Temporal lobe (tissue), 2 donors: ENCODE results near the gene MIA3.

DNA sequence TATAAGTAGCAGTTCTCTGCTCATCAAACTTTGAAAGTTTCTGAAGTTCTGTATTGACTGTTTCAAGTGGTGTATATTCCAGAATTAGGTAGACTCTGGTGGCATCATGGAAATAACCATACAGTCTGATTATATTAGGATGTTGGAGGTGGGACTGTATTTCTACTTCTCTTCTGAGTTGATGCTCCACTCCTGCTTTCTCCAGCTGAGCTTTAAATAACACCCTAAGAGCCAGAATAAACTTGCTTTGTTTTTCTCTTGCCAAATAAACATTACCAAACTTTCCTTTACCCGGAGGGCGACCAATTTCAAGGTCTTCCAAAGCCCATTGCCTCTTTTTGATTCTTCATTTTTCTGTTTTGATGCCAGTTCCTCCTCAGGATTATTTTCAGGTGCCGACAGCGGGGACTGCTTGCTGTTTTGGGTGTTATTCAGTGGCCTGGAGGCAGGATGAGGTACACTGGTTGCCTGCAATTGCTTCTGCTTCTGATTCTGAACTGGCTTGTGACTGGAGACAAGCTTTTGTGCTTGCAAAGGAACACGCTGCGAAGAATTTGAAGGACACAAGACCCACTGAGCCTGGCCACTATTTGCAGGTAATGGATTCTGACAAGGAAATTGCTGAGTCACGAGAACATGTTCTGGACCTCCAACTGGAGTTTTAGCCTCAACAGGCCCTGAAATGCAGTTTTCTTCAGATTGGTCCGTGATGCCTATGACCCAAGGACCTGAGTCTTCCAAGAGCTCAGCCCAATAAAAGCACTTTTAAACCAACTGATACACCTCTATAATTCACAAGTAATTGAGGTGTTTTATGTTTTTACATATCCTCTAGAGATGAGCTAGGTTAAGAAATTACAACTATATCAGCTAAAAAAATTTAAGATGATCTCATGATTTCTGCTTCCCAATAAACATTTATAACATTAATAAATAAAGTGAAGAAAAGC lies 4.8 kb downstream of the RAB3GAP2 start:
- RAMPAGE, long total RNA, result no peak

GRCh38 chr1:220360868-220361164 lies 88.6 kb upstream of the RAB3GAP2 start:
- RAMPAGE, long total RNA, result no peak

DNA sequence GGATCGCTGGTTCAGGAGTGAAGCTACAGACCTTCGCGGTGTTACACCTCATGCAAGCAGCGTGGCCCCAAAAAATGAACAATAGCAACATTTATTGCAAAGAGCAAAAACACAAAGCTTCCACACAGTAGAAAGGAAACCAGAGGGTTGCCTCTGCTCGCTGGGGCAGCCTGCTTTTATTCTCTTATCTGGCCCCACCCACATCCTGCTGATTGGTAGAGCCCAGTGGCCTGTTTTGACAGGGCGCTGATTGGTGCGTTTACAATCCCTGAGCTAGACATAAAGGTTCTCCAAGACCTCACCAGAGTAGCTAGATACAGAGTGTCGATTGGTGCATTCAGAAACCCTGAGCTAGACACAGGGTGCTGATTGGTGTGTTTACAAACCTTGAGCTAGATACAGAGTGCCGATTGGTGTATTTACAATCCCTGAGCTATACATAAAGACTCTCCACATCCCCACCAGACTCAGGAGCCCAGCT lies 52.8 kb upstream of the MARK1 start:
- RAMPAGE, long total RNA, result no peak

DNA sequence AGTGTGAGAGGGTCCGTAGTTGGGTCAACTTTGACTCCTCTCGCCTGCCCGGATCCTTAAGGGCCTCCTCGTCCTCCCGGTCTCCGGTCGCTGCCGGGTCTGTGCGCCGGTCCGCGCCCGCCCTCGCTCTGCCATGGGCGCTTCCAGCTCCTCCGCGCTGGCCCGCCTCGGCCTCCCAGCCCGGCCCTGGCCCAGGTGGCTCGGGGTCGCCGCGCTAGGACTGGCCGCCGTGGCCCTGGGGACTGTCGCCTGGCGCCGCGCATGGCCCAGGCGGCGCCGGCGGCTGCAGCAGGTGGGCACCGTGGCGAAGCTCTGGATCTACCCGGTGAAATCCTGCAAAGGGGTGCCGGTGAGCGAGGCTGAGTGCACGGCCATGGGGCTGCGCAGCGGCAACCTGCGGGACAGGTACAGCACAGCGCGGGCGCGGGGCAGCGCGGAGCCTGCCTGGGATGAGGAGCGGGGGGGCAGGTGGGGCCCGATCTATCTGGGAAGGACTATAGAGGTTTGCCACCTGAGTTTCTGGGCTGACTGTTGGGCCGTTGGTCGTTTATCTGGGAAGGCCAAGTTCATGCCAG lies 364 bp downstream of the MTARC2 start:
- RAMPAGE, long total RNA, result no peak

GRCh38 chr1:220751522-220752033 lies 3.5 kb downstream of the MTARC2 start:
- RAMPAGE, long total RNA, result no peak

DNA sequence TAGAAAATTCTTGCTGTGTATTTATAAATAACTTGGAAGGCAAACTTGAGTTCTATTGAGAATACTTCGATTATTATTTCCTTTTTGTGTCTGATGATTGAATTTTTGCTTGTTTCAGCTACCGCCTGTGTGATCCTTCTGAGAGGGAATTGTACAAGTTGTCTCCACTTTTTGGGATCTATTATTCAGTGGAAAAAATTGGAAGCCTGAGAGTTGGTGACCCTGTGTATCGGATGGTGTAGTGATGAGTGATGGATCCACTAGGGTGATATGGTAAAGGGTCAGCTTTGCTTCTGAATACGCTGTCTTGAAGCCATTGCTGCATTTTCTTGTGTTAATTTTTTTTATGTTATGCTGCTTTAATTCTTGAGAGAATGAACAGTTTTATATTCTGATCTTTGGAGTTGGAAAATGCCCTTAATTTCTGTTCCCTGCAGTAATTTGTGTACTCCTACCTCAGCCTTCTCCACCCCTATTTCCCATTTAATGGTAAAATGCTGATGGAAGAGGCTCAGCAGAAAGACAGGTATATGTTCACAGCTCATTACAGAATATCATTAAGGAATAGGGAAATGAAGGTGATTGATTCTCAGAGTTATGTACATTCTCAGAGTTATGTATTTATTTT lies 4.9 kb upstream of the MTARC1 start:
- RAMPAGE, long total RNA, result no peak

DNA sequence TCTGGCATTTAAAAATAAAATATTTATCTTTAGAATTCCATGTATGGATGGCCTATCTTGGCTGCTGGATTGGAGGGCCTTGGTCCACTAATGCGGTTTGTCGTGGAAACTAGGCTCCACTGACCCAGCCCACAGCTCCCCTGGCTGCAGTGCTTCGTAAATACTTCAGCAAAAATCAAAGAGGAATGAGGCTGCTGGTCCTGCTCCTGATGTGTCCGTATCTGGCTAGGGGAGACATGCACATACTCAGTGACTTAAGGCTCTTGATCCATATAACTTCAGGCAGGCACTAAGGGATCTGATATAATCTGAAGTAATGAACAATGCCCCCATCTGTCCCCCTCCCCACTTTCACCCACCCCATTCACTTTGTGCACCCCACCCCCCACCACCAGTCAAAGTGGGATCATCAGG lies 17.7 kb downstream of the MTARC1 start:
- RAMPAGE, long total RNA, result no peak

- RAMPAGE, long total RNA, result no peak
Measured at GRCh38 chr1:220872283-220872556, 7.0 kb upstream of the HLX start.

DNA sequence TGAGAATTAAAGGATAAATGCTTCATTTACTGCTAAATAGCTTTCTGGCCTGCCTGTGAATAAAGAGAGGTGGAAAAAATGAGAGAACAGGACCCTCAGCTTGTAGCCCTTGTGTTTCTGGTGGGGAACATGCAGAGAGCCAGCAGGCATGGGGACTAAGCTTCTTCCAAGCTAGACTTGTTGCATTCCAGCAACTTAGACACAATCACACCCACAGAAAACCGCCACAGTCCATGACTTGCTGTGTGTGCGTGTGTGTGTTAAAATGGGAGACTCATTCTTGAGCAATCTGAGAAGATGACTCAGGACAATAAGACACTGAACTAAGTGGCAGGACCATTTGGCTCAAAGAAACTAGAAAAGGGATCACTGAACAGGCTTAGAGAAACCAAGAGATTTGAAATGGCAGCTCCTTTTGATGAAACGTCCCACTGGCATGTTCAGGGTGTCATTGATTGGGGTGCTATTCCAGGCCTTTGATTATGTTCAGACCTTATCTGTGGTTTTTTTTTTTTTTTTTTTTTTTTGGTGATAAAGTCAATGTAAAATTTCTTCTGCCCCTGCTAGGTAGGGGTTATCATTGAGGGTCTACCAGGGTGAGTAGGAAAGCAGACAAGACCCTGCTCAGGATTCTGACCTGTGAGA lies 78.0 kb downstream of the HLX start:
- RAMPAGE, long total RNA, result no peak

DNA sequence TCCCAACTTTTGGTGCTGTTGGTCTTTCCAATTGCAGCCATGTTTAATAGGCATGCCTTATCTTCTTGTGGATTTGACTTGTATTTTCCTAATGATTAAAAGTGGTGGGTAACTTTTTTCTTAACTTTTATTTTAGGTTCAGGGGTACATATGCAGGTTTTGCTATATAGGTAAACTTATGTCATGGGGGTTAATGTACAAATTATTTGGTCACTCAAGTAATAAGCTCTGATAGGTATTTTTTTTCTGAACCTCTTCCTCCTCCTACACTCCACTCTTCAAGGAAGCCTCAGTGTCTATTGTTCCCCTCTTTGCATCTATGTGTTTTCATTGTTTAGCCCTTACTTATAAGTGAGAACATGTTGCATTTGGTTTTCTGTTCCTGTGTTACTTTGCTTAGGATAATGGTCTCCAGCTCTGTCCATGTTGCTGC lies 429.1 kb downstream of the DUSP10 start:
- RAMPAGE, long total RNA, result no peak

GRCh38 chr1:221548945-221549517 lies 192.9 kb downstream of the DUSP10 start:
- RAMPAGE, long total RNA, result no peak

DNA sequence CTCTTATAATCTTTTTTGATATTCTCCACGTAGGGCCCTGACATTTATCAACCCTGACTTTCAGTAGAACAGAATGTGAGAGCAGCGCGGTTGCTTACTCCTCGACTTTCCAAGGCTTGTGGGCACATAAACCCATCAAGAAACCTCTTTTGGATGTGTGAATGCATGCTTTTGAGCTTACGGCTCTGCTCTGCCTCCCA lies 34.7 kb downstream of the DUSP10 start:
- RAMPAGE, long total RNA, result no peak

GRCh38 chr1:221707937-221708584 lies 33.8 kb downstream of the DUSP10 start:
- RAMPAGE, long total RNA, result no peak

GRCh38 chr1:221708817-221709629 lies 32.9 kb downstream of the DUSP10 start:
- RAMPAGE, long total RNA, result no peak

GRCh38 chr1:221712159-221712761 lies 29.6 kb downstream of the DUSP10 start:
- RAMPAGE, long total RNA, result no peak

DNA sequence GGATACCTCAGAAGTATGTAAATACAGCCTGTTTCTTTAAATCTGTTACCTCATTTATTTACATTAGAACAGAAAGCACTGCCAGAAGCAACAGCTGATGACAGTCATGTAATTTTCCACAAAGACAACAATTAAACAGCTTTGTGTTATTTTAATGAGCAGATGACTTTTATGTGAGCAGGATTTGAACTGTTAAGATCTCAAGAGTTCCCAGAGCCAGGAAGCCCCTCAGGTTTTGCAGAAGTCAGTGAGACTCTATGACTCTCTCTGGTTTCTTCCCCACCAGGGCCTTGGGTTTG lies 26.3 kb downstream of the DUSP10 start:
- RAMPAGE, long total RNA, result no peak

DNA sequence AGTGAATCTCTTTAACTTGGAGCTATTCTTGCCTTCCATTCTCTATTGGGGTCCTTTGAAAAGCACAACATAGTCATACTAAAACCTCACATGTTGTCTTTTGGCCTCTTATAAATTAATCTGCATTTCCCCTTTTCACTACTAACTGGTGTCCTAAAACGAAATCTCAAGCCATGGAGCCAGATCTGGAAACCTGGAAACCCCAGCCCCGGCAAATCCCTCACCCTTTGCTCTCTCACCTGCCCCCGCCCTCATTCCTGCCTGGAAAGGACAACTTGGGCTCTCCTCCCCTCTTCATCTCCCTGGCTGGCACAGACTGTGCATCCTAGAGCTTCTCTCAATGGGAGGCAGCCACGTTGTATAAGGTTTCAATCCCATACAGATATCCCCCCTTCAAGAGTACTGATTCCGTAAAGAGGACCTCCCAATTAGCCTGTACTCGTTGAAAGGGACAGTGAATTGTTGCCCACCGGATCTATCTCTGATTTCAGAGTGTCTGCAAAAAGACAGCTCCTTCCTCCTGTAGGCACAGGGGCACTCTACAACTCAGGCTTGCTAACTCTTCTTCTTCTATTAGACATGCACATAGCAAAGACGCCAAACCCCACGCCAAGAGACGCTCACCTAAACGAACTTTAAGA lies 1.4 kb downstream of the DUSP10 start:
- RAMPAGE, long total RNA, result no peak

DNA sequence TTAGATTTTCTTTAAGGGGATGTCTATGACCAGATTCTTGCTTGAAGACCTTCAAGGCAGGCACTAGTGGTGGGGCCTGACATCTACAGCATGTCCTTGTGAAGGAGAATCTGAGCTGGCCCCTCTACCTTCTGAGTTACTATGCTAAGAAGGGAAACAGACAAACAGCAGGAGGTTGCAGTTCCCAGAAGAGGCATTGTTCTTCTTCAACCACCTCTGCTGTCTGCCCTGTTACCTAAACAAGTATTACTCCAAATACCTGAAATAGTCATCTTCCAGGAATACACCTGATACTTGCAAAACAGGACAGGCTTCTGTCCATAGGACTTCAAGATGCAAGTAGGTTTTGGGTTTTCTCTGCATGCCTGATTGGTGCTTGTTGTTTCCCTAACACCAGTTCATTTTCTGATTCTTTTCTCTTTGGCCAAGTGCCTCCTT lies 92.9 kb upstream of the DUSP10 start:
- RAMPAGE, long total RNA, result no peak

DNA sequence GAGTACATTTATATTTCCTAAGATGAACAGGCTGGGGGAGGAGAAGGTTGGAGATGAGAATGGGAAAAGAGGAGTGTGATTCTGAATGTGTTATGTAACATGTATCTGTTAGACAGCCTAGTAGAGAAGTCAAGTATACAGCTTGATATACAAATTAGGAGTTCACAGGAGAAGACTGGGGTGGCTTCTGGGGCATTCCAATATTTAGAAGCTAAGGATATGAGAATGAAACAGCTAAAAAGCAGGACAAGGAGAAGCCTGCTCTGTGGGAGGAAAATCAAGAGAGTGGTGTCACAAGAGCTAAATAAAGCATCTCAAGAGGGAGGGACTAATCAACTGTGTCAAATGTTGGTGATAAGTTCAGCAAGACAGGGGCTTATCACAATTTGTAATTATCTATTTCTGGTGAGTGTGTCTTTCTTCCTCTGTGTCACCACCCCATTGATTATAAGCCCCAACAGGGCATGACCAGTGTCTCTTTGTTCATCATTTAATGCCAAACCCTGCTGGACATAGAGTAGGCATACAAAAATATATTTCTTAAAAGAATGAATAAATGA lies 295.8 kb upstream of the DUSP10 start:
- RAMPAGE, long total RNA, result no peak

DNA sequence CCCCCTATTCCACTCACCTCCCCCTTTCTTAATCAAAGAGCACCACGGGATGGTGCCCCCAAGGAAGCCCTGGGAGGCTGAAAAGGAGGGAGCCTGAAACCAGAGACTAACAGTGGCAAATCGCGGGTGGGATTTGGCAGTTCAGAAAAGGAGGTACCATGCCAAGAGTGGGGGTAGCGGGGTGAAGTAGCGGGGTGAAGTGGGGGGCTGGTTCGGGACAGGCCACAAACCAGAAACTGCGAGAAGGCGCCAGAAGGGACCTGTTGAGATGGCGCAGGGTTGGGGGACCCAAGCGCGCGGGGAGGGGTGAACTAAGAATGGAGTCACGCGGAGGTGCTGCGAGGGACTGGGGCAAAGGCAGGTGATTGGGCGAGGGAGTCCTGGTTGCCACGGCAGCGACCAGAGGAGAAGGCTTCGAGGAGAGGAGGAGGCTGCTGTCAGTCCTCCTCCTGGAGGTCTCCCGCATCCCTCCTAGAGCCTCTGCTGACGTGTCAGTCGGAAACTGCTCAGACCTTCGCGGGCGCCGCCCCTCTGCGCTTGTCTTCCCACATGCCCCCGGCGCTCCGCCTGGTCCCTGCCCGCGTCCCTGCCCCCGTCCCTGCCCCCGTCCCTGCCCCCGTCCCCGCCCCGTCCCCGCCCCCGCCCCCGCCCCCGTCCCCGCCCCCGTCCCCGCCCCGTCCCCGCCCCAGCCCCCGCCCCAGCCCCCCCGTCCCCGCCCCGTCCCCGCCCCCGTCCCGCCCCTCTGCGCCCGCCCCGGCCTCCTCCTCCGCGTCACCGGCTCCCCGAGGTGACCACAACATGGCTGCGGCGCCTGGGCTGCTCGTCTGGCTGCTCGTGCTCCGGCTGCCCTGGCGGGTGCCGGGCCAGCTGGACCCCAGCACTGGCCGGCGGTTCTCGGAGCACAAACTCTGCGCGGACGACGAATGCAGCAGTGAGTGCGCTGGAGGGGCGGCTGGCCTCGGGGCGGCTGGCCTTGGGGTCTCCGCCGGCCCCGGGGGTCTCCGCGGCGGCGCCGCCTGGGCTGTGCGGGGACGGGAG lies at the start of gene MIA3:
Gene MIA3 (plus strand): TSS at position 785 of the 1,038 bp plus-strand sequence.
- RAMPAGE, long total RNA, result start-site peak on the plus strand centred at position 789 of the sequence, 25 bp wide, 190 and 457 reads in 2 replicates